ENCODE data around the gene TCOF1.

- PRO-cap, result no peak
- RRBS, 2 experiments, result no CpG with 5 or more reads among the region's 6 CpGs
Observed at GRCh38 chr5:149776477-149777078, 46.5 kb downstream of the PPARGC1B start.

DNA sequence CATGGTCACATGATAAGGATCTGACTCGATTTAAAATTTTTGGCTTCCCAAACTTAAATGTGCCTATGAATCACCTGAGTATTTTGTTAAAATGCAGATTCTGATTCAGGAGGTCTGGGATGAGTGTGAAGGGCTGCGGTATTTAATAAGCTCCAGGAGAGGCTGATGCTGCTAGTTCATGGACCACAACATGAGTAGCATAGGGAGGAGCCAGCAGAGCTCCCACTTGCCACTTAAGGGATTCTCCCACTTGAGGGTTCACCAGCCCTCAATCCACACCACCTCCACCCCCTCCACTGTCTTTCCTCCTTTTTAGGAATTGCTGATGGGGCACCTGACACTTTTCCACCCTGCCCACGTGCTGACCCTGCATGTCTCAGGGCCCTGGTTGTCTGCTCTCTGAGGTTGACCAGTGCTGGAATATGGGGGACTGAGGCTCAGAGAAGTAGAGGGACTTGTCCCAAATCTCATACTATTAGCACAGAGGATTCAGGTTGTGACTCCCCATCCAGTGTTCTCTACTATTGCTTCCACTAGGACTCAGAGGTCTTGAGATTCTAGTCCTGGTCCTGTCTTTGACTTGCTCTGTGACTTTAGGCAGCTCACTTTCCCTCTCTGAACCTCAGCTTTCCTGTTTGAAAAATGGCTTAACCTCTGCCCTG, 72.7 kb downstream of the PPARGC1B start:
- PRO-cap, result no peak
- RRBS, 2 experiments, result no CpG with 5 or more reads among the region's 3 CpGs

GRCh38 chr5:149833016-149833896, 103.1 kb downstream of the PPARGC1B start:
- PRO-cap, result no peak
- RRBS, 2 experiments, result 77 to 85% methylated on average over 5 of the region's 33 CpGs

DNA sequence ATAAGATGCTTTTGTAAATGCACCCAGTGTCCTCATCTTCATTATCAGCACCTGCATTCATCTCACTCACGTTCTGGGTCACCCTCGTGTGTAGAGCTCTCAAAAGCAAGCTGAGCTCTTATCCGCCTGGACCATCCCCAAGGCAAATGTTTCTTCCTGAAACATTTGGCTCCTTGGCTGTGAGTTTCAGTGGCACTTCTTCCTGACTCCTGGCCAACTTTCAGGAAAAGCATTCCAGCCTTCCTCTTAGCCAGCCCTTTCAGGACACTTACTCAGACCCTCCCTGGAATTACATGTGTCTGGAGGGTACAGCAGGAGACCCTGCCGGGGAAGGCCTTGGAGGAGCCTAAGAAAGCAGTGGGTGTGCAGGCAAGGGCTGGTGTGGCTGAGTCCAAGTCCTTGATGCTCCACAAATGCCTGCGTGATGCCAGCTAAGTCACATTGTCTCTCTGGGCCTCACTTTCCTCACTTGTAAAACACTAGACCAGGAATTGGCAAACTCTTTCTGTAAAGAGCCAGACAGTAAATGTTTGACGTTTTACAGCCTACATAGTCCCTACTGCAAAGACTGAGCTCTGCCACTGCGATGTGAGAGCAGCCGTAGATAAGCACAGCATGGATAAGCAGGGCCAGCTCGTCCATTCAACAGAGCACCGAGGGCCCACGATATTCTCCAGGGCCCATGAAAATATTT, 72.1 kb downstream of the PDE6A start:
- PRO-cap, result no peak
- RRBS, 2 experiments, result no CpG with 5 or more reads among the region's 11 CpGs

DNA sequence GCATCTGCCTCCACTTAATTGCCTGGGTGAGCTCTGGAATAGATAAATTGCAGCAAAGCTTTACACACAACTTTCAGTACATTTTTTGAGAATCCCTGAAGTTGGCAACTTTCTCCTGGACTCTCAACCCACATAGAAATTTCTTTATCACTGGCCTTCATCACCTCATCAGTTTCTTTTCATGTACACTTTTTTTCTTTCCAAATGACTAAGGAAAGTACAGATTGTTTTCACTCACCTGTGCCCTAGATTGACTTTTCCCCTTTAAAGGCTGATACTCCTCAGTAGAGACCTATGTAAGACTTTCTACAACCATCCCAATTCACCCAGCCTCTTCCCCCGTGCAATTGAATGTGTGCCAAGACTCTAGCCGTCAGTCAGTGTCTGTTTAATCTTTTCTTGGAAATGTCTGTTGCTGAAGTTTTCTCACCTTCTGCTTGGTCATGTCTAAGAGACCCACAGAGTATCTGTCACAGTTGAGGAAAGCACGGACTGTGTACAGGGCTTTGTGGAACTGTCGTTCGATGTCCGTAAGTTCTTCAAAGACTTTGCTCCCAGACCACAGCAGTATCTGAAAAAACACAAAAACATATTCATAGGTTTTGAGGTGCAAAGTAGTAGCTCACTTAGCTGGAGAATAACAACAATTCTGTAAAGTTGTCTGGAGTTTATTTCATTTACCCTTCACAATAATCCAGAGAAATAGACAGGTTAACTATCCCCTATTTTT, 13.8 kb downstream of the PDE6A start:
- PRO-cap, result no peak
- RRBS, 2 experiments, result no CpG with 5 or more reads among the region's 6 CpGs

DNA sequence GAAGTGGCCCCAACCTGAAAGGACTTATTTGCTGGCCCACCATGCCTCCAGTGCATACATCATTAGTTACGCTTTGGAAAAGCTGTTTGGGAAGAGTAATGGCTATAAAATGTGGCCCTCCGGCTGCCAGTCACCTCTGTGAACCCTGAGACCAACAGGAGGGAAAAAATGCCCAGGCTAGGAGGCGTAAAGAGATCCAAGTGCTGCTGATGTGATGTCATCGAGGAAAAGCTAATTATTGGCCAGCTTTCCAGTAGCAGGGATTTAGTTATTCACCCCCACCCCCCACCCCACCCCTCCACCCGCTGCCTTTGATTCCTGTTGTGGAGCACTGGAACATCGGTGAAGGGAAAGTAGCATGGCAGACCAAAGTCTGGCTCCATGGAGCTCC, 2.6 kb upstream of the SLC26A2 start:
- PRO-cap, result no peak
- RRBS, 2 experiments, result no CpG with 5 or more reads among the region's 6 CpGs

DNA sequence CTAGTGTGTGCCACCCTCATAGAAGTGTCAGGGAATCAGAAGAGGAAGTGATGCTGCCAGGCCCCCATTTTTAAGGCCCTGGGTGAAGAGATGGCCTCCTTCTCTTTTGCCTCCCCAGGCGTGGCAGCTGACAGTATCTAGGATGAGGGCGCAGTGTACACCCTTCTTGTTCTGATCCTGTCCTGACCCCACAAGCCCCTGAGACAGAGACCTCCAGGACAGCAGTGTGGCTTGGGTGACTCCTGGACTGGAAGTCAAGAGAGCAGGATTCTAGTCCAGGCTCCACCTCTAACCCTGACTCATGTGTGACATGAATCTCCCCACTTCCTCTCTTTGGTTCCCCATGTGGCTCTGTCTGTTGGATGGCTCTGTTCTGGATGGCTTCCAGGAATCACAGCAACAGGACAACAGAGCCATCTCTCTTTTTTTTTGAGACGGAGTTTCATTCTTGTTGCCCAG, 27.7 kb downstream of the CSF1R start:
- PRO-cap, result no peak
- RRBS, 2 experiments, result no CpG with 5 or more reads among the region's 3 CpGs

DNA sequence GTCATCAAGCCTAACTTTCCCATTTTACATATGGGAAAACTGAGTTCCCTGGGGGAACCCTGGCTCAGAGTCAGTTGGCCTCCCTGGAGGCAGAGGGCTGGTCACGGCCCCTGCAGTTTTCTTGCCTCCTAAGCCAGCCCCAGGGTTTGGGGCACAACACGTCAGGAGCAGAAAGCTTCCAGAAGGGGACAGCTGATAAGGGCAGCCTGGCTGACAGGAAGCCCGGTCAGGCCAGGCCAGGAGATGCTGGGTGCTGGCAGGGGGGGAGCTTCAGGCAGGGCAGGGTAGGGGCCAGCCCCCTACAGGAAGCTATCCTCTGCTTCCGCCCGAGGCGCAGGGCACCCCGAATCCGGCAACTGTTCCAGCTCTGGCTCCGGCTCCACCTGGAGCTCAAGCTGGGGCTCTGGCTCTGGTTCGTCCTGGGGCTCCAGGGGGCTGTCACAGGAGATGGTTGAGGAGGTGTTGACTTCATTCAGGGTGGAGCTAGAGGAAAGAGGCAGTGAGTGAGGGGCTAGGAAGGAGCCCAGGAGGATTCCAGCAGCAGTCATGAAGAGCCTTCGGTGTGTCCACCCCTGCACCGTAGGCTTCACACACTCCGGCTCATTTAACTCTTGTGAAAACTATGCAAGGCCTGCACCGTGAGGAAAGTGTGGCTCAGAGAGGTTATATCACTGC, 29.2 kb upstream of the CSF1R start:
- PRO-cap, result no peak
- RRBS, 2 experiments, result no CpG with 5 or more reads among the region's 14 CpGs

DNA sequence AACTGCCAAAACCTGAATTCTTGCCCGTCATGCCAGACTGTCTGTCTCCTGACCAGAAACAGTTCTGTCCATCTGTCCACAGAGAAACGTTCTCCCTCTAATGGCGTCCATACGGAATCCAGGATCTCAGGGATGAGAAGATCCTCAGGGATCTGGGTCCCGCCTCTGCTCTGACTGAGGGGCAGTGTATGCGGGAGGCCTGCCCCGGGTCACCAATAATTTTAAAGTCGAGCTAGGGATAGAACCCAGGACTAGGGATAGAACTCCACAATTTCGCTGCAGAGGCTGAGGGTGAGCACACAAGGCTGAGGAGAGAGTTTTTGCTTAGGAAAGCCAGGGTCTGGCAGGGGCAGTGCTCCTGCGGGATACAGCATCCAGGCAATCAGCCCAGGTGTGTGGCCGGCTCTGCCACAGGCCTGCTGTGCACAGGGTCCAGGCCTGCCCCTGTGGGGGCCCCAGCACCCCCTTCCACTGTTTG, 8.9 kb downstream of the PDGFRB start:
- PRO-cap, result no peak
- RRBS, 2 experiments, result no CpG with 5 or more reads among the region's 11 CpGs

GRCh38 chr5:150215426-150215951, 25.6 kb downstream of the SLC6A7 start:
- PRO-cap, result no peak
- RRBS, 2 experiments, result no CpG with 5 or more reads among the region's 2 CpGs

GRCh38 chr5:150357138-150358241, at the start of gene TCOF1:
TCOF1 (plus strand) TSS chr5:150357697.
- PRO-cap, result bidirectional peak, plus-strand start at chr5:150357729, minus-strand start at chr5:150357455; bidirectional peak, plus-strand start at chr5:150357968, minus-strand start at chr5:150357970; bidirectional peak, plus-strand start at chr5:150358213, minus-strand start at chr5:150358013
- RRBS, 2 experiments, result 1 to 3% methylated on average over 25 of the region's 93 CpGs

- PRO-cap, result no peak
Observed at GRCh38 chr5:150392180-150392426, 20.6 kb downstream of the CD74 start.

DNA sequence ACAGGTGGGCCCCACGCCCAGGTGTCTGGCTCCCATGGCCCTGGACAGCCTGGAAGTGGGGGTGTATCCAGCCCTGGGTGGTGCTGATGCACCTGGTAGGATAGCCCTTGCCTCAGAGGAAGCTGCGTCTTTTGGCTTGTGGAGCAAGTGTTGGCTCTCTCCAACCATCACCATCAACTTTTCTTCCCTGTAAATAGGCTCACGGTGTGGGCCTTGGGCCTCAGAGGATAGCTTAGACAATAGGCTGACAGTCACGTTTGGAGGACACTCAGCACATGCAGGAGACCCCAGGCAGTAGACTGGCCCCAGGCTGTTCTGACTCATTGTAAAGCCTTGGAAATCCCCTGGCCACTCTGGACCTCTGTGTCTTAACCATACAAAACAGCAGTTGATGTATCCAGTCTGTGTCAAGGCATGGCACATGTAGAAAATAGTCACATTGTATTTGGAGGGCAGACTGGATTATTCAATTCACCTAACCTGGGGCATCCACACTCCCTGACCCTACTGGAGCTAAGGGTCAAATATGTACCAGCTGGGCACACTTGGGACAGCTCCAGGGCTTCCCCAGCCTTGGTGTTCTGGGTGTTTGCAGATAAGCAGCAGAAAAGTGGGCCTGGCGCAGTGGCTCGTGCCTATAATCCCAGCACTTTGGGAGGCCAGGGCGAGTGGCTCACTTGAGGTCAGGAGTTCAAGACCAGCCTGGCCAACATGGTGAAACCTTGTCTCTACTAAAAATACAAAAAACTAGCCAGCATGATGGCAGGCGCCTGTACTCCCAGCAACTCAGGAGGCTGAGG, 18.5 kb downstream of the CD74 start:
- PRO-cap, result no peak
- RRBS, 2 experiments, result no CpG with 5 or more reads among the region's 8 CpGs

- PRO-cap, result no peak
- RRBS, 2 experiments, result no CpG with 5 or more reads among the region's 5 CpGs
Observed at GRCh38 chr5:150408299-150408785, 4.4 kb downstream of the CD74 start.

GRCh38 chr5:150441774-150442415, 7.6 kb downstream of the RPS14 start:
- PRO-cap, result no peak
- RRBS, 2 experiments, result 50 to 74% methylated on average over 2 of the region's 16 CpGs

DNA sequence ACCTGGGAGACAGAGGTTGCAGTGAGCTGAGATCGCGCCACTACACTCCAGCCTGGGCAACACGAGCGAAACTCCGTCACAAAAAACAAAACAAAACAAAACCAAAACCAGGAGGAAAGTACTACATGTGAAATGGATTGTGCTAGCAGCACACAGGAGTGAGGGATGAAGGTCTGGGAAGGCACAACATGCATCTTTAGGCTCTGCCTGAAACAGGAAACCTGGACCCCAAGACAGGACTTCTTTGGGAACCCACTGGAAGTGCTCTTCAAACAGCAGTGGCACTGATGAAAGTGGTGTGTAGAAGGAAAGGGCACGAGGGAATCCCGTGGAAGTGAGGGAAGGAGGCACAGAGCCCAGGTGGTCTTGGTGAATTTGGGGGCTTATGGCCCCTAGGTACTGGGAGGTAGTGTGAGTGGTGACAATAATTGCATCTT, 27.2 kb upstream of the RPS14 start:
- PRO-cap, result no peak
- RRBS, 2 experiments, result no CpG with 5 or more reads among the region's 7 CpGs

GRCh38 chr5:150487321-150488362, 20.3 kb upstream of the NDST1 start:
- PRO-cap, result no peak
- RRBS, 2 experiments, result no CpG with 5 or more reads among the region's 10 CpGs

GRCh38 chr5:150498306-150498953, 9.5 kb upstream of the NDST1 start:
- PRO-cap, result no peak
- RRBS, 2 experiments, result no CpG with 5 or more reads among the region's 8 CpGs

DNA sequence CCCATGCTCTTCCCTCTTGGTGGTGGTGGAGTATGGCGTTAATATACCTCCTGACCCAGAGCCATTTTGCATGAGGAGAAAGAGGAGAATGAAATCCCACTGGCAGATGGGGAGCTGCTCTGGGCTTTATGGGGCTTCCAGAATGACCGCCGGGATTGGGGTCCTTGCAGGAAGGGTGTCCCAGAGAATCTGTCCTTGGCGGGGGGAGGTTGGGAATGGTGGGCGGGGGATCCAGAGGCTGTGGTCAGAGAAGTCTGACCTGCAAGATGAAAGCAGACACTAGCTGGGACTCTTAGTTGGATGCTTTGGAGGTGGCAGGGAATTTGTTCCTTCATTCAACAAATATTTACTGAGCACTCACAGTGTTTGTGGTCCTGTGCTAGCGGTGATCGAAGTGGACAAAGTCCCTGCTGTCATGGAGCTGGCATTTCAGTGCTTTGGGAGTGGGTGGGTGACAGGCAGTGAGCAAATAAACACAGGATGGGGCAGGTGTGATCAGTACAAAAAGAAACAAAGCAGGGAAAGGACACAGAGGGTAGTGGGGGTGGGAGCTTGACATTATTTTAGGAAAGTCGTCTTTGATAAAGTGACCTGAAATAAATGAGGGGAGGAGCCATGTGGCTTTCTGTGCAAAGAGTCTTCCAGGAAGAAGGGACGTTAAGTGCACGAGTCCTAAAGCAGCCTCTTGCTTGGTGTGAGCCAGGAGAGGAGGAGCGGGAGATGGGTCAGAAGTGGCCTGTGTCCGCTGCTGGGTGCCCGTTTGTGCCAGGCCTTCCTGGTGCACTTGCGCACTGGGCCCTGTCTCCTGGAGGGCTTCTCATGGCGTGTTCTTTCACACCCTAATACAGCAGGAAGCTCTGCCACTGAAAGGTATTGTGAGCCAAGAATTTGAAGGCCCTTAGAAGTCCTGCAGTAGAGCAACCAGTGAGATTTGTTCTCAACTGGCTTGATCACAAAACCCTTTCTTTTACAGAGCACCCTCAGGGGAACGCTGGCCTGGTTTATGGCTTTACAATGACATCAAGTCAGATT, 14.6 kb downstream of the NDST1 start:
- PRO-cap, result no peak
- RRBS, 2 experiments, result no CpG with 5 or more reads among the region's 16 CpGs

- PRO-cap, result no peak
- RRBS, 2 experiments, result 89 to 94% methylated on average over 5 of the region's 18 CpGs
Observed at GRCh38 chr5:150544686-150545512, 37.0 kb downstream of the NDST1 start.